ENCODE measurements around the gene NTM.

GRCh38 chr11:129836162-129836815 lies 20.6 kb downstream of the TMEM45B start:
- RRBS = no CpG with 5 or more reads among the region's 3 CpGs

GRCh38 chr11:130000555-130001010 lies 2.1 kb downstream of the PRDM10 start:
- RRBS = no CpG with 5 or more reads among the region's 12 CpGs

- RRBS = no CpG with 5 or more reads among the region's 15 CpGs
Measured at GRCh38 chr11:130003482-130004098, 955 bp upstream of the PRDM10 start.

DNA sequence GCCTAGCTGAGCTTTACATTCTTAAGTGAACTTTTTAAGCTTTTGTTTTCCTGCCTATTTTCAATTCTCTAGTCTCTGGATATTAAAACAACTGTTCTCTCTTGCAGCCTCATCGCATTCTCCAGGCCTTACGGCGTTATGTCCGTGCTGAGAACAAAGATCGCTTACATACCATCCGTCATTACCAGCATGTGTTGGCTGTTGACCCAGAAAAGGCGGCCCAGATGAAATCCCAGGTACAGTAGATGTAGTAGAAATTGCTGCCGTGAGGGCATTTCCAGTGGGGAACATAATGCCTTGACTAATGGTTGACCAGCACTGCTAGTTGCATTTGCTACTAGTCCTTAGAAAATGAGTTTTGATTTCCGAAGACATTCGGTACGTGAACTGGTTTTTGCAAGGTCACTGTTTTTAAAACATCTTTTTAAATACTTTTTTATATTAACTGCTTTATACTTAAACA lies 29.6 kb upstream of the ST14 start:
- RRBS = no CpG with 5 or more reads among the region's 11 CpGs

- RRBS = no CpG with 5 or more reads among the region's 10 CpGs
Measured at GRCh38 chr11:130143284-130143768, 16.3 kb upstream of the ST14 start.

- RRBS = no CpG with 5 or more reads among the region's 11 CpGs
Measured at GRCh38 chr11:130190876-130191320, 31.3 kb downstream of the ST14 start.

DNA sequence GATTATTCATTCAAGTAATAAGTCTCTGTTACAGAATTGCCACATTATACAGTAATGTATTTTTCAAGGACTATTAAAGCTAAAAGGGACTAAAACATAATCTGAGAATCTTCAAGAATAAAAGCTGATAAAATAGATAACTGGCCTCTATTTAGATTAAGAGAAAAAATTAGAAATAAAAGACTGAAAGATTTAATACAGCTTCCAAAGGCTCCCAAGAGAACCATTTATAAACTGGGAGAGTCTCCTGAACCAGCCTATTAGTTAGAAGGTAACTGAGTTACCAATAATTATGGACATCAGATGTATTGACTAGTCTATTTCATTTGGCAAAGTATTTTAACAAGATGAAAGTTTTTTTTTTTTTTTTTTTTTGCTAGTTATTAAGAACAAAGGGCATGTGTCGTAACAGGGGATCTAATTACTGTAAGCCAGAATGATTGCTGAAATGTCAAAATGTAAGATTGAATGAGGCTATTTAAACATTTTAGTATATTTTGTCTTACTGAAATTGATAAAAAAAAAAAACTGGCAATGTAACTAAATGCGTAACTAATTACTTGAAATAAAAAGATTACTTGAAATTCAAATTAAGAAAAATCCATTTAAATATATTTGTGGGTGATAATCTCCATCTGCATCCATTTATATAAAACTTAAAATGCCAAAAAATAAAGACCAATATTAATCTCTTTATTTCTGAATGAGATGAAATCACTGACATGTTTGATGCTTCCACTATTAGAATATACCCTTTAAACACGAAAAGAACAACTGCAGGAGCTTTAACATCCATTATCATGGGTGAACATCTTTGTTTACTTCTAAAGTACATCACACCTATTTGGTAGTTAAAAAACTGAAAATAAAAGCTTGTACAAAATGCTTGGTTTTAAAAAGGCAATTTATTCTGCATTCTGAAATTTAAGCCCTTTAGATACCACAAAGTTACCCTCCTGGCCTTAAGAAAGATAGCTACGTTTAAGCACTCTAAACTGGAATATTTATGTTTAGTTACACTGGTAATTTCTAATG lies 70.8 kb downstream of the ST14 start:
- RRBS = no CpG with 5 or more reads among the region's 4 CpGs

DNA sequence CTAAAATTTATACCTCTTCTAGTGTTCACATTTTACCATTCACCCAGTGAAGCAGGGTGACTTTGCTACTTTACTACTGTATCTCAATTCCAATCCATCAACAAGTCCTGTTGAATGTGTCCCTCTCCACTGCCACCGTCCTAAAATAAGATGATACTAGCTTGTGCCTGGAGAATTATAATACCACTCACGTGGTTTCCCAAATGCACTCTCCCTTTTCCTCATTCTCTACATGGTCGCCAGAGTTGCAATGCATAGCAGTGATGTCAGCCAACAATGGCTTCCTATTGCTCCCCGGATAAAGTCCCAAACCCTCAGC lies 4.0 kb upstream of the ZBTB44 start:
- RRBS = no CpG with 5 or more reads among the region's 4 CpGs

DNA sequence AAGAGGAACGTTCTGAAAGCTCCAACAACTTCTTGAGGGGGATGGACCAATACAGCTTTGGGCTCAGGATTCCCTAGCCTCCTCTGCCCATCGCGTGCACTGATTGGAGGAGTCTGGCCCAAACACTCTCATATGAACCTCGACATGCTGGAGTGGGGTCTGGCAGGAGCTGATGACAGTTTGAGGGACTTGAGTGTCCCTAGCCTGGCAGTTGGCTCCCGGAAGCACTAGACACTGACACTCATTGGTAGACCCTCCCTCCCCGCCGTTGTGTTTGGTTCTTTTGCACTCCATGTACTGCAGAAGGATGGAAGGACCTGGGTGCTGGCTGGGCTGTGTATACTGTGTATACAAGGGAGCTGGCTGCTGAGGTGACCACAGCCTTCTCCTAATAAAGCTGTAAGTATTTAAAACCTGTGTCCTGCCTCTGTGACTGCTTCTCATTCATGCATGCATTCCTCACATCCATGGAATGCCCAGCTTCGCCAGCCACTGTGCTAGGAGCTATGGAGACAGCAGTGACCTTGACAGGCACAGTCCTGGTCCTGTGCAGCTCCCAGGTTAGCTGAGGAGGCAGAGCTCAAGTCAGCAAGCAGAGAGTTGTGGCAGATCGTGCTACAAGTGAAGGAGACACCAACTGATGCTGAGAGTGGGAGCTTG lies 27.9 kb downstream of the ADAMTS15 start:
- RRBS = no CpG with 5 or more reads among the region's 9 CpGs

DNA sequence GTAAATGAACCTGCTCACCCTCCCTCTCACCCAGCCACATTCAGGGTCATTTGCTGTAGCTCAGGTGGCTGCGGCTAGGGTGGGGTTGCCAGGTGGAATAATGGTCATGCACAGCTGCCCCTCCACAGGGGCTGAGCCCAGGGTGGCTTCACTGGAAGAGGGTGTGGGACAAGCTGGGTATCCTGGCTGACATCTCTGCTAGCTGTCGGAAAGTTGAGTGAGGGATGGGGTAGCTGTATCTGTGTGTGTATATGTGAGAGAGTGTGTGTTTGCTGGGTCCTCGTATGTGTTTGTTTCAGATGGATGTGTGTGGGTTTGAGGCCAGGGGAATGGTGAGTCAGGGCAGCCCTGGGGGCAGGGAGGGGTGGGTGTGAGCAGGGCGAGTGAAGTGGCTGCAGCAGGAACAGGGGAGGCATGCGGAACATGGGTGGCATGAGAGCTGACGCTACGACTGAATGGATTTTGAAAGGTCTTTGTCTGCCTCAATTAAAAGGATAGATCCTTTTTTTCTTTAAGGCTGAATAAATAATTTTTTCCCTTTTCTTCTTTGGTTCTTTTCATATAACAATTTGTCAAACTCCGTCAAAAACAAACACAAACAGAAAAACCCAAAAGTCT lies 79.8 kb downstream of the ADAMTS15 start:
- RRBS = no CpG with 5 or more reads among the region's 8 CpGs

DNA sequence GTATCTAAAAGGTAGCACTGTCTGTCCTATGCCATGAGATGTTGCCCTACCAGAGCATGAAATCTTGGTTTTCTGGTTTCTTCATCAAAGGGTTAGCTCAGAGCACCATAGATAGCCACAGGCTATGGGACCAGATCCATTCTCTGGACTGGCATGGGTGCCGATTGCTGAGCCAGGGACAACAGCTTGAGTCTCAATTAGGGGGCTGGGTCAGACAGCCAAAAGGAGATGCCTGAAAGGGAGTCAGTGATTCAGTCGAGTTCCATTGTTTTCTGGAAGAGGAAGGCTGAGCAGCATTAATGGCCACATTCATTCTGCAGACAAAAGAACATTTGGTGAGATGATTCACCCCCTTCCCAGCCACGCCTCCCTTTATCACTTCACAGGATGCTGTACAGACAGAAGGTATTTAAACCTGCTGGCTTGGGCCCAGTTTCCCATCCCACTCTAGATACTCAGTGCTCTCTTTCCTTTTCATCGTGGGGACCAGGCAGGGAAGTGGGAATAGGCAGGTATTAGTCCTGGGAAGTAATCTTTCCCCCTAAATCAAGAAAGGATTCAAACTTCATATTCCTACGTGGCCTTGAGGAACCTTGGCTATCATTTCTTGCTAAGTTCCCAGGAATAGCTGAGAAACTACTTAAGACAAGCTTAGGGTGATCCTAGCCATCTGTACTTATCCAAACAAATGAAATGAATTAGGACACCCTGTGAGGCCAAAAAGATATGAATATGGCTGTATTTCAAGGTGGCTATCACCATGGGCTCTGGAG lies 132.0 kb downstream of the ADAMTS15 start:
- RRBS = no CpG with 5 or more reads among the region's 5 CpGs

GRCh38 chr11:130653644-130654166 lies 205.3 kb downstream of the ADAMTS15 start:
- RRBS = no CpG with 5 or more reads among the region's 5 CpGs

- RRBS = no CpG with 5 or more reads among the region's 9 CpGs
Measured at GRCh38 chr11:130726017-130726723, 190.1 kb downstream of the SNX19 start.

GRCh38 chr11:130876704-130877510 lies 39.4 kb downstream of the SNX19 start:
- RRBS = no CpG with 5 or more reads among the region's 8 CpGs

DNA sequence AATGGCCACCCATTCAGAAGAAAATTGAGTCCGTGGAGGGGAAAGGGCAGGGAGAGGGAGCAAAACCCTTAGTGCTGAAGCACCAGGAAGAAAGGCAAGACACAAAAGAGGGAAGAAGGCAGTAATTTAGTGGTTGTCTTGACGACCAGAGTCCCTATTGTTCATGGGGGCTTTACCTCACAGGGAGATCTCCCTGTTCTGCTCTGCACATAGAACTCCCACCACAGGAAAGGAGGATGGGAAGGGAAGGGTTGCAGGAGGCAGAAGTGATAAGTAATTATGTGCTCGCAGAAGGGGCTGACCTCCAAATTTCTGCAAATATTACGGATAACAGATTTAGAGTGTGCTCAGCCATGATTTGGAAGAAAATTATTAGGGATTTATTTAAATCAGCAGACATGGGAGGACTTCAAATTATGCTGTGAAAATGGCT lies 23.3 kb downstream of the SNX19 start:
- RRBS = no CpG with 5 or more reads among the region's 4 CpGs

- RRBS = no CpG with 5 or more reads among the region's 16 CpGs
Measured at GRCh38 chr11:131370349-131371166, at the start of gene NTM. NTM (plus strand) TSS chr11:131370615.

GRCh38 chr11:131465666-131466242 lies 95.3 kb downstream of the NTM start:
- RRBS = no CpG with 5 or more reads among the region's 9 CpGs

GRCh38 chr11:131889207-131889696 lies 518.8 kb downstream of the NTM start:
- RRBS = no CpG with 5 or more reads among the region's 3 CpGs

DNA sequence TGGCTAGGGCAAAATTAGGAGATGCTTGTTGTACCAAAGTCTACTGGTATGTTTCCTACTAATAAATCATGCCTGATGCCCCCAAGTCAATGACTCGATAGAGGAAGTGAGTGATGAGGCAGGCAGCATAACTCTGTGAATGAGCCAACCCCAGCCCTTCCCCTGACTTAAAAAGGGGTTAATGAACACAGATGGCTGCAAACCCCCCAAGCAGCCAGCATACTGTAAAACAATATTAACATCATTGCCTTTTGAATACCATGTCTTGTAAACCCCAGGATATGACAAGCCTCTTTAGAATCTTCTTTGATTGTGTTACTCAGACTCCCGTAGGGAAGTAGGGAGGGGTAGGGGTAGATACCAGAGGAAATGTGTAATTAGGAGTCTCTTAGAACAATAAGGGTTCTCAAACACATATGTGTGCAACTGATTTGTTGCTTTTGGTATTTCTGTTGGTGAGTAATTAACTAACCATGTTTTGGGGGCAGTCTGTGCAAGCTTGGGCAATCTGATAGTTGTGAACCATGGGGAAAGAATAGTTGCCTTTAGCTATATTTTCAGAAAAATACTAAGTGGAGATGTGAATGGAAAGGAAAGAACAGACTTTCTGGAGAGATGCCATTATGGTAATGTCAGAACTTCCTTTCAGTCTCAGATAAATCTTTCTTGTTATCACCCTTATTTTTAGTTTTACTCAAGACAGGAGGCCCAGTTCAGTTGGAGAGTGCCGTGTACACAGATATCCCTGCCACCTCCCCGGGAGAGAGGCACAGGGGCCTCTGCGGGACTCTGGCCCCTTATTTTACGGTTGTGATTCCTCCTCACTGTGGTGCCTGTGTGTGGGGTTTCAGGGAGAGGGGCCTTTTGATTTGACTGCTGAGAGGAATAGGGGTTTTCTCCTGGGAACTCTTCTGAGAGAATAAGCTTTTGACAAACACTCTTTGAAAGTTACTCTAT lies 701.9 kb downstream of the NTM start:
- RRBS = no CpG with 5 or more reads among the region's 6 CpGs

GRCh38 chr11:132925760-132926292 lies 606.5 kb downstream of the OPCML start:
- RRBS = no CpG with 5 or more reads among the region's 2 CpGs